HGPS cell (cell line): ENCODE data around the genes PRKACB, SYDE2 and ZNHIT6.

DNA sequence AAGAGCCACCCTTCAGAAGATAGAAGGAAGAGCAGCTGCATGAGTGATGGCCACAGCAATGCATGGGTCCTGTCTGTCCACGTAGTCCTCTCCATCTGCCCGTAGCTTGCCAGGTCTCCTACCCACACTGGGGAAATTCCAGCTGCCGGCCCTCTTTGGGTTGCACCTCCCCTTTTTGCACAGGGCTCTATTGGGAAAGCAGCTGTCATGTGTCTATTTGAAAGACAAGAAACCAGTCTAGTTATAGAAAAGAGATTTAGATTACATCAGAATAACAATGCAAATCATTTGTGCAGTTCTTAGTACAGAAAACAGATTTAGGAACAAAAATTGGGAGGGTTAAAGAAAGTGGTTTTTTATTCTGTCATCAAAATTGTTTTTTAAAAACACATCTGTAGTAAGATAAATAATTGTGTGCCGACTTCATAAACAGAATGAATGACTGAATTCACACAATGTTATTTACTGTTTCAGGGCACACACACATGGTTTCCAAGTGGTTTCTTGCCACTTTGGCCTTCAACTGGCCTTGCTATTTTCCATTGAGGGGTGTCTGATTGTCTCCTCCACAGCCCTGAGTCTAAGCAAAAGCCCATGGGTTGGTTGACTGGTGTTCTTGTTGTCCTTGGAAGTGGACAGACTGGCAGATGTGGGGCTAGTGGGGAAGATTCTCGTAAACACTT, 204.6 kb downstream of the GIPC2 start:
- RRBS: no CpG with 5 or more reads among the region's 5 CpGs

DNA sequence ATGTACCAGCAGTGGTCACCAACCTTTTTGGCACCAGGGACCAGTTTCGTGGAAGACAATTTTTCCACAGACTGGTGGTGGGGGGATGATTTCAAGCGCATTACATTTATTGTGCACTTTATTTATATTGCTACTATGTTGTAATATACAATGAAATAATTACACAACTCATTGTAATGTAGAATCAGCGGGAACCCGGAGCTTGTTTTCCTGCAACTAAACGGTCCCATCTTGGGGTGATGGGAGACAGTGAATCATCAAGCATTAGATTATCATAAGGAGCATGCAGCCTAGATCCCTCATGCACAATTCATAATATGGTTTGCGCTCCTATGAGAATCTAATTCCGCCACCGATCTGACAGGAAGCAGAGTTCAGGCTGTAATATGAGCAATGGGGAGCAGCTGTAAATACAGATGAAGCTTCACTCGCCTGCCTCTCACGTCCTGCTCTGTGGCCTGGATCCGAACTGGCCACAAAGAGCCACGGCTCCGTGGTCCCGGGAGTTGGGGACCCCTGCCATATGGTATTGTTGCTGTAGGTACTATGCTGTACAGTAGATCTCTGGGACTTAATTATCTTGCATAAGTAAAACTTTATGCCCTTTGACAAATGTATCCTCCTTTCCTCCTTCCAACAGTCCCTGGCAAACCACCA, 1.6 kb downstream of the IFI44 start:
- RRBS: no CpG with 5 or more reads among the region's 14 CpGs

GRCh38 chr1:79188143-79188881, 181.8 kb upstream of the ADGRL4 start:
- RRBS: no CpG with 5 or more reads among the region's 3 CpGs

- RRBS: no CpG with 5 or more reads among the region's 3 CpGs
These were observed 1037.1 kb downstream of the ADGRL2 start for GRCh38 chr1:82837851-82838213.

DNA sequence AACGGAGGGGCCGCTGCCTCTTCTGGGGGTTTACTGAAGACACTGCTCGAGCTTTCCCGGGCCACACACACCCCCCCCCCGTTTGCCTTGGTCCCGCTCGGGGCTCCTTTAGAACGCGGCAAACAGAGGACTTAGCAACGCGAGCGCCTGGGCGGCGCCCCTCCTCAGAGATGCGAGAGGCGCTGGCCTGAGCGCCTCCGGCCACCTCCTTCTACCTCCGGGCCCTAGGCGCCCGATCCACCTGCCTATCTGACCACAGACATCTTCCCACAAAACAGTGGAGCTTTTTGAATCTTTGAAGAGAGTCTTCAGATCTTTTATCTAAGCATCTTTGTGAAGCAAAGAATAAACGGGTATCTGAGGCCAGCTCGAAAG, 370 bp upstream of the TTLL7 start:
- RRBS: no CpG with 5 or more reads among the region's 23 CpGs

GRCh38 chr1:84144122-84144771, at the start of gene PRKACB:
PRKACB (plus strand) TSS chr1:84144271.
- RRBS: no CpG with 5 or more reads among the region's 1 CpG

GRCh38 chr1:84299446-84299738, 2.1 kb upstream of the SAMD13 start:
- RRBS: no CpG with 5 or more reads among the region's 2 CpGs

GRCh38 chr1:84362972-84363565, 35.2 kb upstream of the DNASE2B start:
- RRBS: no CpG with 5 or more reads among the region's 5 CpGs

- RRBS: no CpG with 5 or more reads among the region's 4 CpGs
These were observed 27.4 kb upstream of the DNASE2B start for GRCh38 chr1:84370833-84371335.

GRCh38 chr1:84433116-84433630, 34.9 kb downstream of the DNASE2B start:
- RRBS: no CpG with 5 or more reads among the region's 6 CpGs

- RRBS: no CpG with 5 or more reads among the region's 19 CpGs
These were observed 68.9 kb upstream of the SSX2IP start for GRCh38 chr1:84758846-84759820.

DNA sequence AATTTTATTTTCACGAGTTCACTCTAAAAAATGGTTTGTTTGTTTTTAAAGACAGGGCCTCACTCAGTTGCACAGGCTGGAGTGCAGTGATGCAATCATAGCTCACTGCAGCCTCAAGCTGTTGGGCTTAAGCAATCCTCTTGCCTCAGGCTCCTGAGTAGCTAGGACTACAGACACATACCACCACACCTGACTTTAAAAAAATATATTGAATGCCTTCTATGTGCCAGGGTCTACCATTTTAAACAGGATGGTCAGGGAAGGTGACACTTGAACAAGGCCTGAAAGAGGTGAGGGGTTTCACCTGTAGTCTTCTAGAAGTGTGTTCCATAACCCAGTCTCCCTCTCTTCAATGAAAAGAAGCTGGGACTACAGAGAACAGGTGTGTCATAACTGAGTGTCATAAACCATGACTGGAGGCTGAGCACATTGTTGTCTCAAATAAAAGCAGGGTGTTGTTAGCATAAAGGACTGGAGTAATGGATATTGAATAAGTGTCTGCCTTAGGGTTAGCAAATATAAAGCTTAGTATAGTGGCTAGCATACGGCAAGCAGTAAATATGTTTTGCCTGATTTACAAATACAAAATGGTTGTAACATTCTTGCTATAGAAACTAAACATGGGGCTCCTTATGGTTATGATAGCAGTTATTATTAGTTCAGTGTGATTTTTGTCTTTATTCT, 65.5 kb downstream of the SYDE2 start:
- RRBS: no CpG with 5 or more reads among the region's 2 CpGs

DNA sequence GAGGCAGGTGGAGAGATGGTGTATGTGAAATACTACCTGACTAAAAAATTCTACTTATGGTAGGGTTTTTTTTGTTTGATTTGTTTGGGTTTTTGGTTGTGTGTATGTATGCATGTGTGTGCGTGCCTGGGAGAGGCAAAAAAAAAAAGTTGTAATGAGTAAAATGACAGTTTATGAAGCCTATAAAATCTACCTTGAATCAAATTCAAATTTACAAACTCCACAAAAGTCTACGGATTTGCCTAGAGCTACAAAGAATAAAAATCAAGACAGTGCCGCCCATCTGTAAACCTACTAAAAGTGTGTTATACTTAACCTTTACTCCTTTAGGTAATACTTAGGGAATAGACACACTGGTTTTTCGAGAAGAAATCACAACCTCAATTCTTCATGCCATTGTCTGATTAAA, 1.2 kb downstream of the SYDE2 start:
- RRBS: no CpG with 5 or more reads among the region's 4 CpGs

GRCh38 chr1:85200490-85201539, at the start of gene SYDE2:
SYDE2 (minus strand) TSS chr1:85201016.
- RRBS: 1% methylated on average over 75 of the region's 123 CpGs

DNA sequence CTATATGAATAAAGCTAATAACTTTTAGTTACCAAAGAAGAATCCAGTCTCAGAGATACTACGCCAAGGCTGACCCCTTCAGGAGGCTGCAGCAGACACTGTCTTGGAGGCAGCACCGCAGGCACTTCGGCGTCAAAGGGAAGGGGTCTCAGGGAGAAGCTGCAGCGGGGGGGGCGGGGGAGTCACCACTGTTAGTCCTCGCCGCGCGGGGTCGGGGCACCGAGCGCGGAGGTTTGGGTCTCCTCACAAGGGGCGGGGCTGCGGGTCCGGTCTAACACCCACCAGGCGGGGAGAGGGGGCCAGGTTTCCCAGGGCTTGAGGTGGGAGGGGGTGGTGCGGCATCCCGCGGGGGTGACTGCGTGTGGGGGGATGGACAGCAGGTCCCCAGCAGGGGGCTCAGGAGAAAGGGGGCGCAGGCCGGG, 548 bp downstream of the C1orf52 start:
- RRBS: 0% methylated on average over 1 of the region's 24 CpGs

GRCh38 chr1:85448456-85448942, 16.5 kb downstream of the DDAH1 start:
- RRBS: no CpG with 5 or more reads among the region's 2 CpGs

- RRBS: no CpG with 5 or more reads among the region's 10 CpGs
These were observed 611 bp upstream of the CCN1 start for GRCh38 chr1:85579982-85580317.

DNA sequence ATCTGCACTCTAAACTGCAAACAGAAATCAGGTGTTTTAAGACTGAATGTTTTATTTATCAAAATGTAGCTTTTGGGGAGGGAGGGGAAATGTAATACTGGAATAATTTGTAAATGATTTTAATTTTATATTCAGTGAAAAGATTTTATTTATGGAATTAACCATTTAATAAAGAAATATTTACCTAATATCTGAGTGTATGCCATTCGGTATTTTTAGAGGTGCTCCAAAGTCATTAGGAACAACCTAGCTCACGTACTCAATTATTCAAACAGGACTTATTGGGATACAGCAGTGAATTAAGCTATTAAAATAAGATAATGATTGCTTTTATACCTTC, 2.9 kb downstream of the CCN1 start:
- RRBS: no CpG with 5 or more reads among the region's 2 CpGs

GRCh38 chr1:85707503-85708892, at the start of gene ZNHIT6:
ZNHIT6 (minus strand) TSS chr1:85708433.
- RRBS: under 1% methylated on average over 13 of the region's 43 CpGs

DNA sequence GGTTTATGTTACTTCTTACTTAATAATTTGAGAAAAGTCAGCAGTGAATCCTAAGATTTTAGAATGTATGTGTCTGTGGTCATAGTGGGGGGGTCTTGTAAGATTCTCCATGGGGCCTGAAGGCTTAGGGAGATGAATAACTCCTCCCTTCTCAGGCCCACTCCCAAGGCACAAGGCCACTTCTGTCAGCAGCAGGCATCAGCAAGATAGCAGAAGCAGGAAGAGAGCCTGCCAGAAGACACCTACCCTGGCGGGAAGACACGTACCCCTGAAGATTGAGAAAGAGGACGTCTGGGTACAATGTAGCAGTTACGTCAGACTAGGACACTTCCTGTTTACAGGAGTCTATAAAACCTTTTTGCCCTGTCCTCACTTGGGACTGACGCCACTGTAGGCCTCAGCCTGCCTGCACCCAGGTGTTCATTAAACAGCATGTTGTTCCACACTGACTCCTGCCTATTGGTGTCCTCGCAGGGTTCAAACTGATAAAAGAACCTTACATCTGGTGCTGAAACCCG, 56.8 kb downstream of the ODF2L start:
- RRBS: no CpG with 5 or more reads among the region's 7 CpGs